Thyroid gland (tissue), 7 donors: ENCODE results near the genes SNCG, ADIRF, SHLD2 and MINPP1.

DNA sequence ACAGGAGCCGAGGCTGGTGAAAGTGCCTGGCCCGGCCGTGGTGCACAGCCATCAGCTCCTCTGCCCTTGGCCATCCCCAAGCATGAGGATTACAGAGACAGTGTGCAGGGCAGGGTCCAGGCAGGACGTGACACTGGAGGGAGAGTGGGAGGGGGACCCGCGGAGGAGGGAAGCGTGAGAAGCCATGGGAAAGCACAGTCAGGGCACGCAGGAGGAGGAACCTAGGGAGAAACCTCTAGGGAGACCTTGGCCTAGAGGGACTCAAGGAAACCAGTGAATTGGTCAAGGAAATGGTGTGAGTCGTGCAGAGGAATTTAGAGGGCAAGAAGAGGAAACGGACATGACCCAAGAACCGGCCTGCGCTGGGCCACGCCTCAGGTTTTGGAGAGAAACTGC, 3.0 kb downstream of the OPN4 start:
- PRO-cap, 2 experiments = no peak in any of the 2 experiments
- RAMPAGE, long total RNA, 5 experiments = no peak in any of the 5 experiments

DNA sequence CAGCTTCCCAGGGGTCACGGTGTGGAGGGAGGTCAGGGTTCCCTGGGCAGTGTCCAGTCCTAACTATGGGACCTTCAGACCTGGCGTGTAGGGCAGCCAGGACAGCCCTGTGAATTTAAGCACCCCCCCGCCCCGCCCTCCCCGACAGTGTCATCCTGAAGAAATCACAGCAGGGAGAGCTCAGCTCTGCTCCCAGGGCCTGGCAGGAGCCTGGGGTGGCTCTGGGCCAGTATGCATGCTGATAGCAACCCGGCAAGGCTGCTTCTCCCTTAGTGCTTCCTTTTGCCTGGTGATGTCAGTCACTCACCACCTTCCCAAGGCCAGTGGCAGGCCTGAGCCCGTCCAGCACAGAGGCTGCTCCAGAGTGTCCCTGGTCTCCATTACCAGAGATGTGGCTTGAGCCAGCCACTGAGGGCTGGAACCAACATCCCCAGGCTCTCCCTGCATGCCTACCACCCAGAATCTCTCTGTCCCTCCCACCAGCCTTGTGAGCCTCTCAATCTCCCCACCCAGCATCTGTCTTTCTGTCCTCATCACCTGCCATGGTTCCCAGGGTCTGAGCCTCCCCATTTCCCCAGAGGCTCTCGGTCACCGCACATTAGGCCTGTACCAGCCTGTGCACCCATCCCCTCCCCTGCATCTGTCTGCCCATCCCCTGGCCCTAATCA, 6.6 kb upstream of the LDB3 start:
- PRO-cap, 2 experiments = no peak in any of the 2 experiments
- RAMPAGE, long total RNA, 5 experiments = no peak in any of the 5 experiments

- PRO-cap, 2 experiments = no peak in any of the 2 experiments
- RAMPAGE, long total RNA, 5 experiments = no peak in any of the 5 experiments
Measured at GRCh38 chr10:86691252-86692287, 23.3 kb downstream of the LDB3 start.

DNA sequence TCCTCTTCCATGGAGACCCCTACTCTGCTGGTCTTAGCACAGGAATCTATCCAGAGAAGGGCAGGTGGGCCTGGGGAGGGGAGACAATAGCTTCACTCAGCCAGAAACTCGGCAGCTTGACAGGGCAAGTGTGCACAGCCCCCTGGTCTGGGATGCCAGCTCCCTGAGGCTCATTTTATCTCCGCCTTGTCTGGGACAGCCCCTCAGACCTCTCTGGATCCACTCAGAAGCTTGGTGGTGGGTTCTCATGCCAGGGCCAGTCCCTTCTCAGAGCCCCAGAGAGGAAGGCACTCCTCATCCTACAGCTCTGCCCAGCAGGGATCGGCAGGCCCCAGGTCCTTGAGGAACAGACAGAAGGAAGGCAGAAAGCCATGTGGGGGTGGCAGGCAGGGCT, 40.3 kb downstream of the LDB3 start:
- PRO-cap, 2 experiments = no peak in any of the 2 experiments
- RAMPAGE, long total RNA, 5 experiments = no peak in any of the 5 experiments

DNA sequence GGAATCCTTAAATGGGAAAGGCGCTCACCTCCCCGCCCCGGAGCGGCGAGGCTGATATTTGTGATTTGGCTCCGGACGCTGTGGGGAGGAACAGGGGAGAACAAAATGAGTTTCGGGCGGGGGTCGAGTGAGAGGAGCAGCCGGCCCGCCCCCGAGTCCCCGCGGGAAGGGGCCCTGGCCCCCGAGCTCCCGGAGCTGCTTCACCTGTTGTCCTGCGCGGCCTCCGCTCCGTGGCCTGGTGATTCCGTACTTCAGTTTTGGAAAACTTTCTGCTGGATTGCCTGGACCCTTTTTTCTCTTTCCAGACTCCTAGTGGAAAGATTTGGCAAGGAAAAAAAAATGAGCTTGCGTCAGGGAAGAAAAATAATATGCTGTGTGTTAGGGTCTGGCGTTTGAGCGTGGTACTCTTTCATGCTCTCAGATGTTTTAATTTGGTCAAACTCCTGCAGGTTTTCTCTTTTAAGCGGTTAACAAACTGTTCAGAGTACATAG, 841 bp downstream of the BMPR1A start:
- PRO-cap, 2 experiments = peak in 2 of 2 experiments; most common plus-strand start position 164 of the sequence (in 1); most common minus-strand start position 259 of the sequence (in 2)
- RAMPAGE, long total RNA, 5 experiments = no peak in any of the 5 experiments

GRCh38 chr10:86872565-86873235, 84.7 kb downstream of the MMRN2 start:
- PRO-cap, 2 experiments = no peak in any of the 2 experiments
- RAMPAGE, long total RNA, 5 experiments = no peak in any of the 5 experiments

DNA sequence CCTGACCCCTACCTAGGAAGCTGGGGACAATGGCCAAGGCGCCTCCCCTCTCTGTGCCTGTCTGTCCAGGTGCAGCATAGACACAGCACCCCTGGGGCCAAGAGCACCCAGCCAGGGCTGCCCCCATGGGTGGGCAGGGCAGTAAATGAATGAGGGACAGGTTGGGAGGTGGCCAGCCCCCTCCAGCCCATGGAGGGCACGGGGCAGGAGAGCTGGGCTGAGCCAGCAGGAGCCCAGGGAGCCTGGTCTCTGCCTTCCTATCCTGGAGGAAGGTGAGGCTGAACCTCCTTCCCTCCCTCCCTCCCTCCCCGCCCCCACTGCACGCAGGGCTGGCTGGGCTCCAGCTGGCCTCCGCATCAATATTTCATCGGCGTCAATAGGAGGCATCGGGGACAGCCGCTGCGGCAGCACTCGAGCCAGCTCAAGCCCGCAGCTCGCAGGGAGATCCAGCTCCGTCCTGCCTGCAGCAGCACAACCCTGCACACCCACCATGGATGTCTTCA, at the start of gene SNCG:
Gene SNCG, plus strand, starts transcription at position 392 of the 503 bp plus-strand sequence.
- PRO-cap, 2 experiments = peak in 1 of 2 experiments; most common plus-strand start position 407 of the sequence (in 1)
- RAMPAGE, long total RNA, 5 experiments = start-site peak on the plus strand in 3 of 5 experiments, centred at positions 399 to 410 of the sequence, 20 to 429 reads per replicate

- PRO-cap, 2 experiments = peak in 2 of 2 experiments; most common plus-strand start chr10:86968482 (in 2); most common minus-strand start chr10:86968333 (in 1)
- RAMPAGE, long total RNA, 5 experiments = start-site peak on the plus strand in 5 of 5 experiments, at chr10:86968418-86968487 at its widest, 3,010 to 9,711 reads per replicate
Measured at GRCh38 chr10:86968022-86969036, at the start of gene ADIRF. ADIRF (plus strand) TSS chr10:86968482.

GRCh38 chr10:87094972-87096059, at the start of gene SHLD2:
SHLD2 (plus strand) TSS chr10:87095206.
- PRO-cap, 2 experiments = peak in 2 of 2 experiments; most common plus-strand start chr10:87095206 (in 2); most common minus-strand start chr10:87095360 (in 2)
- RAMPAGE, long total RNA, 5 experiments = start-site peak on the plus strand in 4 of 5 experiments, at chr10:87095165-87095229 at its widest, 122 to 506 reads per replicate

DNA sequence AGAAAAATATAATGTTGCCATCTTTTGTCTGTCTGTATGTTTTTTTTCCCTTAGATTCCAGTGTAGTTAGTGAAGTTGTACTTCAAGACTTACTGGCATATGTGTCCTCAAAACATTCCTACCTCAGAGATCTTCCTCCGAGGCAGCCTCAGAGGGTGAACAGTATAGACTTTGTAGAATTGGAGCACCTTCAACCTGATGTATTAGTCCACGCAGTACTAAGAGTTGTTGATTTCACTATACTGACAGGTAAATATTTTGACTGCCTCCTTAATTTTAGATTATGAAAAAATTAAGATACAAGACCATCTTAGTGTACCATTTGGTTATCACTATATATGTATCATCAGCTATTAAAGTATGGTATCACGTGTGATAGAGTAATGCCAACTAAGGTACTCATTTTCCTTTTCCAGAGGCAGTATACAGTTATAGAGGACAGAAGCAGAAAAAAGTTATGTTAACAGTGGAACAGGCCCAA, 54.8 kb upstream of the NUTM2A start:
- PRO-cap, 2 experiments = no peak in any of the 2 experiments
- RAMPAGE, long total RNA, 5 experiments = no peak in any of the 5 experiments

GRCh38 chr10:87211834-87212317, 13.4 kb upstream of the NUTM2A start:
- PRO-cap, 2 experiments = no peak in any of the 2 experiments
- RAMPAGE, long total RNA, 5 experiments = no peak in any of the 5 experiments

- PRO-cap, 2 experiments = peak in 2 of 2 experiments; most common plus-strand start chr10:87504893 (in 2); most common minus-strand start chr10:87504830 (in 1)
- RAMPAGE, long total RNA, 5 experiments = start-site peak on the plus strand in 4 of 5 experiments, at chr10:87504853-87504931 at its widest, 81 to 196 reads per replicate; start-site peak on the minus strand in 1 of 5 experiments, at chr10:87504813-87504837 at its widest, 12 reads per replicate
Measured at GRCh38 chr10:87504645-87504996, at the start of gene MINPP1. MINPP1 (plus strand) TSS chr10:87504893.

GRCh38 chr10:87504997-87505769, 490 bp downstream of the MINPP1 start:
- PRO-cap, 2 experiments = no peak in any of the 2 experiments
- RAMPAGE, long total RNA, 5 experiments = no peak in any of the 5 experiments

- PRO-cap, 2 experiments = no peak in any of the 2 experiments
- RAMPAGE, long total RNA, 5 experiments = no peak in any of the 5 experiments
Measured at GRCh38 chr10:87538255-87538695, 33.6 kb downstream of the MINPP1 start.

- PRO-cap, 2 experiments = no peak in any of the 2 experiments
- RAMPAGE, long total RNA, 5 experiments = no peak in any of the 5 experiments
Measured at GRCh38 chr10:87547626-87548289, 43.1 kb downstream of the MINPP1 start.

GRCh38 chr10:87594743-87595250, 64.9 kb upstream of the PAPSS2 start:
- PRO-cap, 2 experiments = peak in 1 of 2 experiments; most common minus-strand start chr10:87595041 (in 1)
- RAMPAGE, long total RNA, 5 experiments = no peak in any of the 5 experiments

DNA sequence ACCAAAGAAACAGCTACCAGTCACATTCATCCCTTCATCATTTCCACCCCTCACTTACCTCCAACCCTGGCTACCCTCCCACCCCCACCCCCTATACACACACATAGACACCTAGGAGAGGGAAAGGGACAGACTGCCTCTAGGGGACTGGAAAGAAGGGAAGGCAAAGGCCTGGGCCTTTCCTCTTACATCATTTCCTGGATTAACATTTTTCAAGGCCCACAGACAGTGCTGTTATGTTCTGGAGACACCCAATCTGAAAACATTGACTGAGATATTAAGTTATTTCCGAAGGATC, 2.7 kb downstream of the PAPSS2 start:
- PRO-cap, 2 experiments = no peak in any of the 2 experiments
- RAMPAGE, long total RNA, 5 experiments = no peak in any of the 5 experiments

GRCh38 chr10:87670243-87670837, 10.7 kb downstream of the PAPSS2 start:
- PRO-cap, 2 experiments = no peak in any of the 2 experiments
- RAMPAGE, long total RNA, 5 experiments = no peak in any of the 5 experiments

DNA sequence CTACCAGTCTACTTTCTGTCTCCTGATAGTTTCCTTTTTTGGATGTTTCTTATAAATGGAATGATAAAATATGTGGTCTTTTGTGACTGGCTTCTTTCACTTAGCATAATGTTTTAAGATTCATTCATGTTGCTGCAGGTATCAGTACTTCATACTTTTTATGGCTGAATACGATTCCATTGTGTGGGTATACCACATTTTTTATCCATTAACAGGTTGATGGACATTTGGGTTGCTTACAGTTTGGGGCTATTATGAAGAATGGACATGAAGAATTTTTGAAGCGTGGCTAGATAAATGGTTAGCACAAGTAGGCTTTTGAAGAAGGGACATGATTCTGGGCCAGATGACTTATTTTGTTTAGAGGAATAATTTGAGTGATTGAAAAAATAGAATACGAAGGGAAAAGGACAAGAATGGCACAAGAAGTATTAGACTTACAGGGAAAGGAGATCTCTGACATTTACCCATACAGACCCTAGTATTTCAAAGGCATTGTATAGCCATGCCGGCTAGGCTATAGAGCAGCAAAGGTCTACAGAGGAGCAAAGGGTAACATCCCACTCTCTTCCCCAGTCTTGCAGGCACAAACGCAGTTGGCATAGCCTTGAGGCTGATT, 22.2 kb downstream of the PAPSS2 start:
- PRO-cap, 2 experiments = no peak in any of the 2 experiments
- RAMPAGE, long total RNA, 5 experiments = no peak in any of the 5 experiments

DNA sequence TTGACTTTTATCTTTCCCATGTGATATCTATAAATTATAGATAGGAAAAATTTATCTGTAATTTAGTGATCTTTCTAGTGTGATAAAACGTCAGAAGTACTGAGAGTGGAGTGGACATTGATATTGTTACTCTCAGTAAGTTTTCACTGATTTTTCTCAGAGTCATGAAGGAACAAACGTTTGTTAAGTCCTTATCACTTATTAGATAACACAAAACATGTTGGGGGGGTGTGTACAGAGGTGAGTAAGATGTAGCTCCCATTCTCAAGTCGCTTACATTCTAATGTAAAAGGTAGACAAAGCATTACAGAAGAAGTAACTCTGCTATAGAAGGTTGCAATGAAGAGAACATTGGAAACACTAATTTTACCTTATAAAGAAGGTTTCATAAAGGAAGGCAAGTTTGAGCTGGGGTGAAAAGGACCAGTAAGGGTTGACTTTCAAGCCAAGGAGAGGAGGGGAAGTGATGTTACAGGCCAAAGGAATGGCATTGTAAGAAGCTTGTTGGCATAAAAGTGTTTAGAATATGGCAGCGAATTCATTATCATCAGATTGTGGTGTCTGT, 62.9 kb downstream of the PTEN start:
- PRO-cap, 2 experiments = no peak in any of the 2 experiments
- RAMPAGE, long total RNA, 5 experiments = no peak in any of the 5 experiments